Measurements from ENCODE around the gene CLINT1.

DNA sequence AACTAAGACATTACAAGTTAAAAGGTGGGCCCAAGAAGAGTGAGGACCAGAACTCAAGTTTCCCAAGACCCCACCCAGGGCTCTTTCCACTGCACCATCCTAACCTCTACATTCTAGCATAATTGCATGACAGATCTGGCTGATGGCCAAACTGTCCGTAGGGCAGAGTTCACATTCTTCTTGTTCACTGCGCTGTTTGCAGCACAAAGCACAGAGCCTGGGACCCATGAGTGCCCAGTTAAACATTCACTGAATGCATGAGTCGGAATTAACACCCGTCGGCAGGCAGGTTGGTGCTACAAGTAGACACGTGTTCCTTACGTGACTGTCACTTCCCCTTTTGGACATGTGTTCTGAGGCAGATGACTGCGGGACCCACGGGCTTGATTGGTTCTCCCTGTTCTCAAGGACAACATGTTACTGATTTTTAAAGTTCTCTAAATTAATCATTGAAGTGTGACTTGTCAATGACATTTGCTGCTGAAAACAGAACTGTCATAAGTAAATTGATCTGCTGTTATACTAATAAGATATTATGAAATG, 25.4 kb downstream of the CYFIP2 start:
- PRO-cap = no peak

DNA sequence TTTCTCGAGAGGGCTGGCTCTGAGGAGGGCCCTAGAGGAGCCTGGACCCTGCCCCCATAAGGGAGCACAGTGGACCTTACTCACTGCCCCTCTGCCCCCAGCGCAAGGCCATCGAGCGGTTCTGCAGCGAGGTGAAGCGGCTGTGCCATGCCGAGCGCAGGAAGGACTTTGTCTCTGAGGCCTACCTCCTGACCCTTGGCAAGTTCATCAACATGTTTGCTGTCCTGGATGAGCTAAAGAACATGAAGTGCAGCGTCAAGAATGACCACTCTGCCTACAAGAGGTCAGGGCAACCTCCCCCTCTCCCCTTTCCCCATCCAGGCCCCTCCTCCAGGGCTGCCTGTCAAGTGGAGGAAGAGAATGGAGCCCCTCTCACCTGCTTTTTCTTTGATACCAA, 34.7 kb downstream of the CYFIP2 start:
- PRO-cap = no peak

GRCh38 chr5:157393117-157393824, 47.8 kb upstream of the FNDC9 start:
- PRO-cap = no peak

- PRO-cap = no peak
Measured at GRCh38 chr5:157500046-157500421, 40.0 kb downstream of the NIPAL4 start.

- PRO-cap = bidirectional peak, plus-strand start at chr5:157502286, minus-strand start at chr5:157502276
Measured at GRCh38 chr5:157501820-157502922, 42.2 kb downstream of the NIPAL4 start.

GRCh38 chr5:157563727-157564765, 11.5 kb downstream of the ADAM19 start:
- PRO-cap = no peak

GRCh38 chr5:157670470-157670866, 865 bp upstream of the C5orf52 start:
- PRO-cap = bidirectional peak, plus-strand start at chr5:157670988, minus-strand start at chr5:157670720

- PRO-cap = bidirectional peak, plus-strand start at chr5:157859229, minus-strand start at chr5:157859130
Measured at GRCh38 chr5:157858484-157859433, at the start of gene CLINT1. Gene CLINT1 (minus strand): TSS chr5:157859145.

DNA sequence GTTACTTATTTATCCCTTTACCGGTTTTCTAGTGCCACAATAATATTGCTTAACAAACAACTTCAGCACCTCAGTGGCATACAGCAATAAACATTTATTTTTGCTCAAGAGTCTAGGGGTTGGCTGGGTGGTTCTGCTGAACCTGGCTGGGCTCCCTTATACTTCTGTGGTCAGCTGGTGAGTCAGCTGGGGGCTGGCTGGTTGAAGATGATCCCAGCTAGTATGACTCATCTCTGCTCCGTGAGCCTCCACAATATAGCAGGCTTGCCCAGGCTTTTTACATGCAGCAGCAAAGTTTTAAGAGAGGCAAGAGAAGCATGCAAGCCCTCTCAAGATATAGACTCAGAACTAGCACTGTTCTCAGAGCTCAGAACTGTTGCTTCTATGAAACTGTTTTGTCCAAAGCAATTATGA, 523.5 kb upstream of the CLINT1 start:
- PRO-cap = no peak

DNA sequence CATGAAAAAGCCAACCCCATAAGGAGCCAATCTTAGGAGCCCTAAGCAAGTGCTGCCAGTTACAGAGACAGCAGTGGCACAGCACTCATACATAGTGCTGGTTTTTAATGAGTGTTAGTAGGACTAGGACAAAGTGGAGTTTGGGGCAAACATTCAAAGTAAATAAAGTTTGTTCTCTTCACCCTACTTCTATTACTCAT, 584.8 kb downstream of the EBF1 start:
- PRO-cap = no peak

GRCh38 chr5:158560322-158560880, 539.3 kb downstream of the EBF1 start:
- PRO-cap = no peak

DNA sequence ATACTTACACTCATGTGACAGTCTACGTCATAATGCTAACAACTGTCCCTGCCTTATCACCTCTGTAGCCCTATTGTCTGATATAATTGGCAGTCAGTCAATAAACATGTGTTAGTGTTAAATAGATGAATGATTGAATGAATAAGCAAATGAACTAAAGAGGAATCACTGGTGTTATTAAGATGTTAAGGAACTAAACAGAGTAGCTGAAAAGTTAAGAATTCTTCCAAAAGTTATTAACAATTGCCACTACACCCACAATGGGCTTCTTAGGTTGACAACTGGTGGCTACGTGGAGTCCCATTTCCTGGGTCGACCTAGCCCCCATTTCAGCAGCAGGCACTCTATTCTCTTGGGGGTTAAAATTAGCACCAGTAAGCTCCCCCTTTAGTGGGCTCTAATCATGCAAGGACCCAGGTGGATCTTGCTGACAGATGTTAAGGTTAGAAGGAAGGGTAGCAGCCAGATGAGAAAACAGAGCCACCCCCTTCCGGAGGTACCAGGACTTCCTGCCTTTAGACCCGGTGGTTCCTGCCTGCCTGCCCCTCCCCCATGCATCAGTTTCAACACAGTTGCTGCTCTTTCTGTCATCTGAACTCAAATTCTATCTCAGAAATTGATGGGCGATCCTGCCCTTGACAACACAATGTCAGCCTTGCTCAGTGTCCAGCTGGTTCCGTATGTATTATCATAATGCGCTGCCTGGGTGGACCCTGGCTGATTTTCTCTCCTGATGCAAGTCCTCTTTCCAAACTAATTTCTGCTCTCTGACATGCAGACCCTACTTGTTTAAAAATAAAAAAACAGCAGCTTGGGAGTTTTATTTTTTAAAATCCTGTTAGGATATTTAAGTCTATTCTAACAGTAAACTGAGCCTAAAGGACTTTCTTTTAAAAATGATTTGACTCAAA, 287.4 kb downstream of the EBF1 start:
- PRO-cap = bidirectional peak, plus-strand start at position 612 of the sequence, minus-strand start at position 426 of the sequence

DNA sequence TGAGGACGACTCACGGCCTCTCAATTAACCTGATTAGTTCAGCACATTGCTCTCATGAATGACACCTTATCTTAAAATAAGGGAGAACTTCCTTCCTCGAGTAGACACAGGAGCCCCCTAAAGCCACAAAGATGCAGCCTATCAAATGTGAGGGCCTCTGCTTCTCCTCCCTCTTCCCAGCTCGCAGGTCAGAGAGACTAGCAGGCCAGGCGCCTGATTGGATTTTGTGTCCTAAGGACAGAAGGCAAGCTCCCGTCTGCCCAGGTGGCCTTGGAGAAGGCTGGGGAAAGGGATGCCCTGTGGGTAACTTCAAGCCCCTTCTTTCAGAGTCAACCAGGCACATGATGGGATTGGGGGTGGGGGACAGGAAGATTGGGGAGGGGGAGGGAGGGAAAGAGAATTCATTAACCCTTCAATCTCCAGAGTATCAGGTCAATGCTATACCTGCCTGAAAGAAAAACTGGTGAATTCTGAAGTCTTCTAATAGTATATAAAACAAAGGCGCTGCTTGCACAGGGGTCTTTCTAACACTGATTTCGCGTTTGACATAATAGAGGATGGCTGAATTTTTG, 37.5 kb downstream of the EBF1 start:
- PRO-cap = no peak

GRCh38 chr5:159100415-159100922, 753 bp upstream of the EBF1 start:
- PRO-cap = bidirectional peak, plus-strand start at chr5:159100497, minus-strand start at chr5:159100317

DNA sequence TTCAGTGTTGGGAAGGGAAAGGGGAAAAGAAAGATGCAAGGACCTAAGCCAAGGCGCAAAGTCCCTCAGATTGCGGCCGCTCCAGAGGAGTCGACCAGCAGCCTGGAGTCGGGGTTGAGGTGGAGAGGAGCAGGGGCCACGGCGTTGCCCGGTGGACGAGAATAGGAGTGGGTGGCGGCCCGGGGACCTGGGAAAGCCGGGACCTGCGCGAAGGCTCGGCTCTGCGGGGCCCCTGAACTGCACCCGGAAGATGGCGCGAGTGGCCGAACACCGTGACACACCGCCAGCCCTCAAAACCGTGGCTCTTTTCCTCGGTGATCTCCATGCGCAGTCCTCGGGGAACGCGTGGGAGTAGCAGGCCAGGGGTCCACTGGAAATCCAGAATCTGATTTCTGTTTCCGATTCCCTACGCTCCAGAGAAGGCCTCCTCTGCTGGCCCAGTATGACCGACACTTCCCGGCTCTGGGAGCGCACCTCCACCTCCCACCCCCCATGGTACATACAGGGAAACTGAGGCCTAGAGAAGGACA, 4.6 kb upstream of the EBF1 start:
- PRO-cap = no peak

DNA sequence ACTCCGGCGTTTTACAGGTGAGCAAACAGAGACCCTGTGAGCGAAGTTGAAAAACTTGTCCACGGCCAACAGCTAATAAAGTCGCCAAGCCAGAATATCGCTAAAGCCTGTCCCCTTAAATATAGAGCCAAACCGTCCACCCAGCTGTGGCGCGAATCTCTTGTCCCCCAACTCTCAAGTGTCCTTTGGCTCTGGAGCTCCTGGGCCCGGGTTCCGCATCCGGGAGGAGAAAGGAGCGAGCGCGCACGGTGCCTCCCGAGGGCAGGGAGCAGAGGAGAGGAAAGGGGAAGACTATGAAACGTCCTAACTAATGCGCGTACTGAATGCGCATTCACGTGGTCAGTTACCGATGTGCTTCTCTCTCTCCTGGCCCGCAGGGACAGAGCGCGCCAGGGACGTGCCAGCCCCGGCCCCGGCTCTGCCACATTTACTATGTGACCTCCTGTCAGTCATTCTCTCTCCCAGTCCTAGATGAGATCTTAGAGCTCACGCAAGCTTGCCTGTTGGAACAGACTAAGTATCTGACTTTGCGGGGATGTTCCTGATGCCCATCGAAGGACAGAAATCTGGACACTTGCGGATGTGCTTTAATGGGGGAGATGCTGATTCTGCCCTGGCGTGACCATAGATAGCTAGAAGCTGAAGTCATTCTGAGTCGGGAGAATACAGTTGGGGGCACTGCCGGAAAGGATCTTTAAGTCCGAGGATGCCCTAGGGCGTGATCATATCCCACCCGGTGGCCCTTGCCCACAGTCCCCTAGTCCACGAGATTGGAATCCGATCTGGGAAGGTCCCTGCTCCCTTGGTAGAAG, 5.6 kb upstream of the EBF1 start:
- PRO-cap = bidirectional peak, plus-strand start at position 1 of the sequence, minus-strand start outside the sequence

DNA sequence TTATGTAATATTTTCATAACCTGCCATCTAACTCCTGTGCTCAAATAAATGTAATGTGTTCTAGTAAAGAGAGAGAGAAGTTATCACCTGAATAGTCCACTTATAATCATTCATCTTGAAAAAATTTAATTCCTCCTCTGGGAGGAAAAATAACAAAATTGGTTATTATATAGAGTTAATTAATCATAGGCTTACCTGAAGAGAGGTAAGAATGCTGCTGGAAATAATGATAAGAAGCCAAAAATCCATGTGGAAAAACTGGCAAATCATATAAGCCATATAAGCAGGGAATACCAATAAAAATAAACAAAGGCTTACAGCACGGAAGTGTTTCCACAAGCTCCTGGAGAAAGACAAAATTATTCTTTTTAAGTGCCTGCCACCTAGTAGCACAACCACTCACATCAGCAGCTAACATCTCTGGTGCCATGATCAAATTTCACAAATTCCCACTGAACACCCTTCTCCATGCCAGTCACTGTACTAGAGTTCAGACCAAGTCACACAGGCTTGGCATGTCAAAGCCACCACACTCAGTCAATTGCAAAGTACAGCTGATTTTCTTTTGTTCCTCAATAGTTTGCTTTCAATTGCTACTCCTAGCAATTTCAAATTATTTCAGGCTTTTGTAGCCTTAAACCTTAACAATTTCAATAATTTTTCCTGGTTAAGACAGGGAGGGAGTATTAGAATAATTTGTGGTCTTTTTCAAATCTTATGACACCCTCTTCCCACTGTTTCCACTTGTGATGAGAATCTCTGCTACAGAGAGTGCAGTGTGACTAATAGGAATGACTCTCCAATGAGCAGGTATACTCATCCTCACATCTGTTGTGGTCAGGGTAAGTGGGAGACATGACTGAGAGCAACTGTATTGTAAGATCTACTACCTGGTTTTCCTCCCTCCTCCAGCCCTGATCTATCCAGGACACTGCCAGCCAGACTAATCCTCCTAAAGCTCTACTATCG, 46.3 kb downstream of the RNF145 start:
- PRO-cap = no peak

GRCh38 chr5:159210143-159210734, 886 bp upstream of the RNF145 start:
- PRO-cap = bidirectional peak, plus-strand start at chr5:159210348, minus-strand start at chr5:159210255

- PRO-cap = no peak
Measured at GRCh38 chr5:159782106-159782589, 134.1 kb upstream of the ADRA1B start.

- PRO-cap = no peak
Measured at GRCh38 chr5:159864789-159865807, 51.2 kb upstream of the ADRA1B start.

All from vermiform appendix (tissue), 1 donor.